ENCODE results near the genes BLNK, ARHGAP19 and RRP12.

GRCh38 chr10:95408893-95409542, 118.2 kb upstream of the PDLIM1 start:
- PRO-cap, result unidirectional peak, plus-strand start at chr10:95409315
- RAMPAGE, long total RNA, 4 experiments, result no peak in any of the 4 experiments

- PRO-cap, result no peak
- RAMPAGE, long total RNA, 4 experiments, result no peak in any of the 4 experiments
These were observed 119.6 kb upstream of the PDLIM1 start for GRCh38 chr10:95410479-95410809.

- PRO-cap, result no peak
- RAMPAGE, long total RNA, 4 experiments, result no peak in any of the 4 experiments
These were observed 64.5 kb downstream of the SORBS1 start for GRCh38 chr10:95496374-95497375.

DNA sequence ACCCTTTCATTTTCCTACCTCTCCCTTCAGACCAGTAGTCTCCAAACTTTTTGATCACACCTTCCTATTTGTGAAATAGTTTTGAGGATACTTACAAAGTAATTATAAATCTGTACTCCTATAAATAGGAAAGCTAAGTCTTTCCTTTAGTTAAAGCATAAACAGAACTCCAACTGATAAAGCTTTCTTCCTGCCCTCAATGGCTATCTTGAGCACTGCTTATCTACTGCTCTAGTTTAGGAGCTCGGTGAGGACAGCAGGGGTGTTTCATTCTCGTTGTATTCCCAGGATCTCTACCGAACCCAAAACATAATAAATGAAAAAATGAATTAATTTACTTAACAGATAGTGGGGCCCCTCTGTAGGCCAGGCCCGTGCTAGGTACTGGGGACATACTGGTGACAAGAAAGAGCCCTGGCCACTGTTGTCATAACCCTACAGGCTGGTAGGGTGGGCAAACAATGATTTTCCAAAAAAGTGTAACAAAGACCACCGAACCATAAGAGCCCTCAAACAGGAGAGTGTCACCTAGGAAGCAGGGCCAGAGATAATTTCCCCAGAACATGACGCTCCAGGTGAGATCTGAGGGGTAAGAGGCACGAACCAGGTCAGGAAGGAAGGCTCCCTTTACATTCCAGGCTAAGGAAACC, 17.6 kb downstream of the SORBS1 start:
- PRO-cap, result no peak
- RAMPAGE, long total RNA, 4 experiments, result no peak in any of the 4 experiments

DNA sequence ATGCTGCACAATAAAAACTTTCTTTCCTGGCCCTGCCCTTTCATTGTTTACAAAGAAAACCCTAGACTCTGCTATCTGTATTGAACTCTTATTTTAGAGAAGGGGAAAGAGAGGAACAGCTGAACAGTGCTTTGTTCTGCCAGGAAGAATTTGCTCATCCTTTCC, 2.1 kb downstream of the SORBS1 start:
- PRO-cap, result no peak
- RAMPAGE, long total RNA, 4 experiments, result no peak in any of the 4 experiments

DNA sequence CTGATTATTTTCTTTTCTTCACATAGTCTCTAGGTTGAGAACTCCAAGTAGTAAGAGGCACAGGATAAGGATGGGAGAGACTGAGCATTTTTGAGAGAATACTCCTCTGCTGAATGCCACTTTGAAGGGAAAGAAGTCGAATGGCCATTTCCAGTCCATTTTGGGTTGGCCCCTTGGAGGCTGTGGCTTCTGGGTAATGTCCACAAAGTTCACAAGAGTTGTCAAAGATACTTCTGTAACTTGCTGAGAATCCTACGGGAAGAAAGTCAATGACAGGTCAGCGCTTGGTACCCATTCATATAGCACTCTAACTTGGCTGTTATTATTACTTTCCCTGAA, 7.5 kb upstream of the ALDH18A1 start:
- PRO-cap, result no peak
- RAMPAGE, long total RNA, 4 experiments, result no peak in any of the 4 experiments

- PRO-cap, result no peak
- RAMPAGE, long total RNA, 4 experiments, result no peak in any of the 4 experiments
These were observed 471 bp upstream of the CCNJ start for GRCh38 chr10:96042961-96043263.

- PRO-cap, result unidirectional peak, minus-strand start at chr10:96271518; unidirectional peak, minus-strand start at chr10:96271559
- RAMPAGE, long total RNA, 4 experiments, result start-site peak on the minus strand in 3 of 4 experiments, at chr10:96271489-96271559 at its widest, 6 to 23 reads per replicate
These were observed at the start of gene BLNK for GRCh38 chr10:96271309-96272088. BLNK (minus strand) TSS chr10:96271569.

- PRO-cap, result no peak
- RAMPAGE, long total RNA, 4 experiments, result no peak in any of the 4 experiments
These were observed 16.4 kb upstream of the OPALIN start for GRCh38 chr10:96374980-96375750.

DNA sequence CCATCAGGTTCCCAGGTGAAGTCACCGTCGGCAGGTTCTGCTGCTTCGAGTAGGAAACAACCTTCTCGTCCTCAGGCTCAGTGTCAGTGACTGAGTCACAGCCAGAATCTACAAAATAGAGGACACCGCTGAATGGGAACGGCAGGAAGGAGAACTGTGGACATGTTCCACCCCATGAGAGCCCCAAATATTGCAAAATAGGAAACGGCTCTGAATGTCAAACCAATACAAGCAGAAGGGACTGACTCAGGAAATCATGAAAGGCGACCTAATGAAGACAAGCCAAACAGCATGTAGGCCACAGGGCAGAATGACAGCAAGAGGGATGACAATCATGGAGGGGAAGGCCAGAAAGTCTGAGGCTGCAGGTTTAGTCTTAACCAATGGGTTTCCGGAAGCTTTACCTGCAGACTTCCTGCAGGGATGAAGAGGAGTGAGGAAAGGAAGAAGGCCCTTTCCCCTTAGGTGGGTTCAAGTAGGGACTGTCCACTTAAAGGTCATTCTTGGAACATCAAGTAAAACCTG, 63.4 kb downstream of the PIK3AP1 start:
- PRO-cap, result no peak
- RAMPAGE, long total RNA, 4 experiments, result no peak in any of the 4 experiments

GRCh38 chr10:97255951-97256337, 36.5 kb downstream of the ARHGAP19 start:
- PRO-cap, result no peak
- RAMPAGE, long total RNA, 4 experiments, result no peak in any of the 4 experiments

GRCh38 chr10:97277465-97277867, 15.0 kb downstream of the ARHGAP19 start:
- PRO-cap, result no peak
- RAMPAGE, long total RNA, 4 experiments, result no peak in any of the 4 experiments

DNA sequence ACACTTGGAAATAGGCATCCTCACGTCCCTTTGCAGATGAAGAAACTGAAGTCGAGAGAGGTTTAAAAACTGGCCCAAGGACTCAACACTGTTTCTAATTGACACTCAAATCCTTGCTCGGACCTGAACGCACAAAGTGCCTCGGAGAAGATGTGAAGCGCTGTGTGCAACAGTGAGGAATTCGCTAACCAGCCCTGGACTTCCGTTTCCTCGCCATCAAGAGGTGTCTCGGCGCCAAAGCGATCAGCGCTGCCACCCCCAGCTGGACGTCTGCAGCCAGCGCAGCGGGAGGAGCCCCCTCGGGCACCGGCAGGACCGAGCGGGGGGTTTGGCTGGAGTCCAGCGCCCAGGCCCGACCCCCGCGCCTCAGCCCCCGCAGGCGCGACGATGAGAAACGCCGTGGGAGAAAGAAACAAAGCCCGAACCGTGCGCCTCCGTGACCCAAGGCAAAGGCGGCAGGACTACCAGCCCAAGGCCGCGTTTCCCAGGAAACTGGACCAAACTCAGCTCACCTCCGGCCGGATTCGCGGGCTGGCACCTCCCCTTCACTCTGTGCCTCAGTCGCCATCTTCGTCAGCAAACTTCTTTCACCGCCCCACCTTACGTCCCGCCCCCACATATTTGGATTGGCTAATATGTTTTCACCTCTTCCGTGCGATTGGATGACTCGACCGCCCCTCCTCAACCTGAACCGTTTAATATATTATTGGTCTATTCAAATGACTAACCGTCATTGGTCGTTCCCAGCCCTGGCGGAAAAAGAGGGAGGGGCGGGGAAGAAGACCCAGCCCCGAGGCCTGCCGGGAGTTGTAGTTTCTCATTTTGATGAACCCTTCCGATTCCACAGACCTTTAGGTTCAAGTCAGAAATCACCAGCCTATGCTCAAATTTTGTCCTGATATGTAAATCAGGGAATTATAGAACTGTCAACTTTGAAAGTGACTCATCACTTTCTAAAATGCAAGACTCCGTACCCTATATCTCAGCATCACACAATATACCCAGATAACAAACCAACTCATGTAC, at the start of gene ARHGAP19:
ARHGAP19 (minus strand) TSS at position 578 of the 1,026 bp plus-strand sequence.
- PRO-cap, result unidirectional peak, minus-strand start at position 494 of the sequence; unidirectional peak, minus-strand start at position 592 of the sequence
- RAMPAGE, long total RNA, 4 experiments, result start-site peak on the minus strand in 2 of 4 experiments, centred at positions 586 to 589 of the sequence, 57 to 72 reads per replicate

DNA sequence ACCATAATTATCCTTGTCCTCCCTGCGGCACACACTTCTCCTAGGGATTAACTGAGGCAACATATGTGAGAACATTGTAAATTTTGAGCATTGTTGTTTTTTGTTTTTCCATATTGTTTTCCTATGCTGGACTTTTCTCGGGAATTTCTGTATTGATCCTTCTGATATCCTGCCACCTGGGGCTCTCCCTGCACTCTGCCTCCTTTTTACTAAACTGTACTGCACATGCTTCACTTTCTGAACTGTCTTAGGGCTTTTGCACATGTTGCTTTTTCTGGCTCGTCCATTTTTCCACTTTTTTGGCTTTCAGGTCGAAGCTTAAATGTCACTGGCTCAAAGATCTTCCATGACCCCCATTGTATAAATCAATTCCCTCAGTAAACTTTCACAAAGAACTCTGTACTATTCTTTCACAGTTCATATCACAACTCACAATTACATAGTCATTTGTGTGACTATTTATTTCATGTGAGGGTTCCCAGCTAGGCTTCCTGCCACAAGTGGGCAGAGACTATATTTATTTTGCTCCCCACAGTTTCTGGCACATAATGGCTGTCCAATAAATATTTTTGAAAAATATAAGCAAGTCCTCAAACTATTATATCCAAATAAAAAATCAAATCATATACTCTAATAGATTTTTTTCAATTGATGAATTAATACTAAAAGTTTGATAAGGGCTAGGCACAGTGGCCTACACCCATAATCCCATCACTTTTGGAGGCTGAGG, 1.5 kb upstream of the ARHGAP19 start:
- PRO-cap, result no peak
- RAMPAGE, long total RNA, 4 experiments, result no peak in any of the 4 experiments

- PRO-cap, result unidirectional peak, minus-strand start at chr10:97321654
- RAMPAGE, long total RNA, 4 experiments, result no peak in any of the 4 experiments
These were observed 2.4 kb downstream of the FRAT1 start for GRCh38 chr10:97321530-97321797.

DNA sequence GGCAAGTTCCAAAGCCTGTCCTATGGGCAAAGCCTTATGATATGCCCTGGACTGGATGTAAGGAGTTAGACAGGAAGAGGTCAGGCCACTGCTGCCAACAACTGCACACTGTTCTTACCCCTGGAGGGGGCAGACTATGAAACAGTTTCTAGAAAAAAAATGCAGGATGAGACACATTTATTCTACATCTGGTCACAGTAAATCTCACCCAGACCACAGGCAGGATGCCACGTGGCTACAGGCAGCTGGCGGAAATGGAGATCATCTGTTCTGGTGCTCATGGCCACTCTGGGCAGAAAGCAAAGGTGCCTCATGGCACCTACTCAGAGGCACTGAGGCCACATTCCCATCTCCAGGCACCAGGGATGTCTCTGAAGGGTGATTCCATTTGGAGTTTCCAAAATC, 22.0 kb upstream of the FRAT2 start:
- PRO-cap, result no peak
- RAMPAGE, long total RNA, 4 experiments, result no peak in any of the 4 experiments

- PRO-cap, result no peak
- RAMPAGE, long total RNA, 4 experiments, result no peak in any of the 4 experiments
These were observed 20.6 kb downstream of the RRP12 start for GRCh38 chr10:97380335-97381226.

- PRO-cap, result bidirectional peak, plus-strand start at chr10:97401398, minus-strand start at chr10:97401340
- RAMPAGE, long total RNA, 4 experiments, result start-site peak on the minus strand in 1 of 4 experiments, at chr10:97401296-97401325 at its widest, 12 reads per replicate
These were observed at the start of gene RRP12 for GRCh38 chr10:97400667-97401733. RRP12 (minus strand) TSS chr10:97401340.

DNA sequence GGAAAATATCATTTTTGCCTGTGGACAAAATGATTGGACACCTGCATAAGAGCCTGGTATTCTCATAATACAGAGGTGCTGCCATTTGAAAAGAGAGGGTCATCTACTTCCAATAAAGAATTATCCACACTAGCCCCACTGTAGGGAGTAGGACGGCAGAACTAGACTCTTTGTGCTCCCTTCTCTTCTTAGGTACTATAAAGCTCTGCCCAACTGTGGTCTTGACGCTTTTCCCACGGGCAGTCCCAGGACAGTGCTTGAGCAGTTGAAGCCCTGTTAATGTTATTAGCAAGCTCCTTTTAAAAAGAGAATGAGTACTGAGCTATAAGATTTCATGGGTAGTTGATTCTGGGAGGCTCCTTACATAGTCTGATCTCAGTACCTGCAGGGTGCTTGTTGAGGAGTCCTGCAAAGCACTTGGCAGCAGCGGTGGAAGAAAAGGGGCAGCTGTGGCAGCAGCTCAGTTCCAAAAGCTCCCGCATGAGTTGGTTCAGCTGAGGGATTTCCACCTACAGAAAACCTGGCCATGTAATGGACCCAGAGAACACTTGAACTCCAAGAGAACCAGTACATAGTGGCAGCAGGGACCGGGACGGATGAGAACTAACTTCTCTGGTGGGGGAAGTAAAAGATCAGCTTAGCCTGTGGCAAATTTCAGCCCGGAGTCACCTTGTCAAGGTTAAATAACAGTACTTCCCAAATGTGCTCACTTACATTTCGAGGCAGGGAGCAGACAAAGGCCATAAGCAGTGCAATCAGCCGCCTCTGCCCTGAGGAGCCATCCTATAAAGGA, 15.3 kb downstream of the ZDHHC16 start:
- PRO-cap, result no peak
- RAMPAGE, long total RNA, 4 experiments, result no peak in any of the 4 experiments

DNA sequence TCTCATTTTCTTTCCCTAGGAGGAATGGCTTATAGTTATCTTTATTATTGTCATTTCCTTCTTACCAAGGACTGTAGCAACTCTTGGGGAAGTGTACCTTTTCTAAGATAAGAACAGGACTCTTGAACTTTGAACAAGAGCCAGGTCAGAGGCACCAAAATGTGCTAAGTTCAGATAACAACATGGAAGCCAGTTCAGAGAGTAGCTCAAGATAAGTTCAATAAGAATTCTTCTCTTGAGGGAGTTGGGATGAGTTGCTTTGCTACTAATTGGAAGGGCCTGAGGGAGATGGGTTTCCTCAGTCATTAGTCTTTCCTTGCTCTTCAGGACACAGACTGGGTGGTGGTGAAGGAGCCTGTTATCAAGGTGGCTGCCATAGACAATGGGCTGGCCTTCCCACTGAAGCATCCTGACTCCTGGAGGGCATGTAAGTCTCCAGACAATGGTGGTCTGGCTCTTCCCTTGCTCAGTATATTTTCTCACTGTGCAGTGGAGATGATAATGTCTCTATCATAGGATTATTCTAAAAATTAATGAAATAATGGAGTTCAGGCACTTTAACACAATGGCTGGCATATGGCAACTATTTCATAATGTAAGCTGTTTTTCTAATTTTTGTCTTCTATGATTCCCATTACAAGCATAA, 22.4 kb downstream of the AVPI1 start:
- PRO-cap, result no peak
- RAMPAGE, long total RNA, 4 experiments, result no peak in any of the 4 experiments

Data from esophagus muscularis mucosa (tissue), 4 donors.